ENCODE results near the gene HDHD3.

DNA sequence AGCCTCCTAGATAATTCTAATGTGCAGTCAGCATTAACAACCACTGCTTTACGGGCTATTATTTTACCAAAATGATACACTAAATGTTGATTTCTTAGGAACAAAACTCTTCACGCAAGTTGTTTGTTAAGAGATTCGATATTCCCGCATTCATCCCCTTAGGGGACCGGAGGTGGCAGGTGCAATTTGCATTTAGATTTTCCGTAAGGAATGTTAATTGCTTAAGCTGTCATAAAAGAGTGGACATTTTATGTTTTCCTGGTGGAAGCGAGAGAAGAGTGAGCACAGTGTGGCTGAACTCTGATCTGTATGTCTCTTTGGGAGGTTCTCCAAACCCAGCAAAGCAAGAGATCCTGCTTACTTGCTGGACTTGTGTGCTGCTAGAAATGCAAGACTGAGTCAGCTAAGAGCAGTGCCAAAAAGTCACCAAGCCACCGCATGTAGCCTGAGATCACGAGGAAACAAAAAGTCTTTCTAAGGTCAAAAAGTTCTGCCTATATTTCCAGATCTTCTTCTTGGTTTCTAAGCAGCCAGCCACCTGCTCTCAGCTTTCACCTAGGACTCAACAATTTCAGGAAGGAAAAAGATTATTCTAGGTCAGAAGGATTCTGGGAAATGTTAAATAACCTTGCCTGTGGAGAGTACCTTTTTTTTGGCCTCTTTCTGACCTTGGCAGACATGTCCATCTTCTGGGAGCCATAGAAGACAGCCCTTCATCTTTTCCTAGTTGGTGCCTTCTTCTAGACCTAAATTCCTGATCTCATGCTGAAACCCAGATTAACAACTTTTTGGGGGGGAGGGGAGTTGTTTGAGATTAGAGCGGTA lies 77.8 kb downstream of the UGCG start:
- PRO-cap, result no peak
CAGE:
- cytosol, long polyA plus RNA, result no peak
- long polyA plus RNA, result no peak
- nucleus, long polyA plus RNA, result no peak

DNA sequence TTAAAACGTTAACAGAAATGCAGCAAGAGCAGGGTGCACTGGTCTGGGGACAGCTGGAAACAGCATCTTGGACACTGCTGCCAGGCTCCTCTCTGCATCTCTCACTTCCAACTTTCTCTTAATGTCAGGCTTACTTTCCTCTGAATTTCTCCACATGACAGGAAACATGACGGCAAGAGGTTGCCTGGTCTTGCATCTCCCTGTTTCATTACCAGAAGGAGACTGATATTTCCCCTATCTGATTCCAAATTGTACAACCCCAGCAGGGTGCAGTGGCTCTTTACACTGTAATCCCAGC lies 101.5 kb downstream of the UGCG start:
- PRO-cap, result no peak
CAGE:
- cytosol, long polyA plus RNA, result no peak
- long polyA plus RNA, result no peak
- nucleus, long polyA plus RNA, result no peak

GRCh38 chr9:112025992-112026325 lies 129.3 kb downstream of the UGCG start:
- PRO-cap, result no peak
CAGE:
- cytosol, long polyA plus RNA, result no peak
- long polyA plus RNA, result no peak
- nucleus, long polyA plus RNA, result no peak

GRCh38 chr9:112174422-112174954 lies 609 bp downstream of the SUSD1 start:
- PRO-cap, result no peak
CAGE:
- cytosol, long polyA plus RNA, result no peak
- long polyA plus RNA, result no peak
- nucleus, long polyA plus RNA, result no peak

DNA sequence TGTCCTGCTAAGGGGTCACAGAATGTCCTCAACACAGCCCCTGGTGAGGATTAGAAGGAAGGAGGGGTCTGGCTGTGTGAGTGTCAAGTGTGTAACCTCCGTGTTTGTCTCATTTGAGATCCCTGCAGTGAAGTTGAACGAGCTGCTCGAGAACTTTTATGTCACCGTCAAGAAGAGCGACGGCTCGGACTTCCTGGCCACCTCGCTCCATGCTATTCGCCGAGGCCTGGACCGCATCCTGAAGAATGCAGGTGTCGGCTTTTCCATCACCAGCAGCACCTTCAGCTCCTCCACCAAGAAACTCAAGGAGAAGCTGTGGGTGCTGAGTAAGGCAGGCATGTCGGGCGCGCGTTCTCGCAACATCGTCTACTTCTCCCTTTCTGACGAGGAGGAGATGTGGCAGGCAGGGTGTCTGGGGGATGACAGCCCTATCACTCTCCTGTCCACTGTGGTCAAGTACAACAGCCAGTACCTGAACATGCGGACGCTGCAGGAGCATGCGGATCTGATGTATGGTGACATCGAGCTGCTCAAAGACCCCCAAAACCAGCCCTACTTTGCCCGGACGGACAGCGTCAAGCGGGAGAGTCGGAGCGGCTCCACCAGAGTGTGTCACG lies 58.7 kb downstream of the INIP start:
- PRO-cap, result no peak
CAGE:
- cytosol, long polyA plus RNA, result no peak
- long polyA plus RNA, result no peak
- nucleus, long polyA plus RNA, result no peak

DNA sequence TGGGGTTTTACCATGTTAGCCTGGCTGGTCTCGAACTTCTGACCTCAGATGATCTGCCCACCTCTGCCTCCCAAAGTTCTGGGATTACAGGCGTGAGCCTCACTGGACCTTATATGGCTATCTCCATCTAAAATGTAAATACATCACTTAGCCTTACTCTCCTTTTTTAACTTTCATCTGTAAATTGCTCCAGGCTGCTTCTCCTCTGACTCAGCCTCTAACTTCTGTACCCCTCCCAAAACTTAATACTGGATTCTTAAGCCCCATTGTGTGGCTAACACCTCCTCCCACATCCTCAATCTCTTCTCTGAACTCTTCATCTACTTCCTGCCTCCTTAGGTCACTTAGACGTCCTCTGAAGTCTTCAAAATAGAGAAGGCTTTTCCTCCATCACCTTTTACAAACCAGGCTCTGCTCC lies 4.0 kb downstream of the SNX30 start:
- PRO-cap, result no peak
CAGE:
- cytosol, long polyA plus RNA, result no peak
- long polyA plus RNA, result no peak
- nucleus, long polyA plus RNA, result no peak

GRCh38 chr9:113166410-113166940 lies 15.7 kb downstream of the SLC31A2 start:
- PRO-cap, result no peak
CAGE:
- cytosol, long polyA plus RNA, result no peak
- long polyA plus RNA, result no peak
- nucleus, long polyA plus RNA, result no peak

DNA sequence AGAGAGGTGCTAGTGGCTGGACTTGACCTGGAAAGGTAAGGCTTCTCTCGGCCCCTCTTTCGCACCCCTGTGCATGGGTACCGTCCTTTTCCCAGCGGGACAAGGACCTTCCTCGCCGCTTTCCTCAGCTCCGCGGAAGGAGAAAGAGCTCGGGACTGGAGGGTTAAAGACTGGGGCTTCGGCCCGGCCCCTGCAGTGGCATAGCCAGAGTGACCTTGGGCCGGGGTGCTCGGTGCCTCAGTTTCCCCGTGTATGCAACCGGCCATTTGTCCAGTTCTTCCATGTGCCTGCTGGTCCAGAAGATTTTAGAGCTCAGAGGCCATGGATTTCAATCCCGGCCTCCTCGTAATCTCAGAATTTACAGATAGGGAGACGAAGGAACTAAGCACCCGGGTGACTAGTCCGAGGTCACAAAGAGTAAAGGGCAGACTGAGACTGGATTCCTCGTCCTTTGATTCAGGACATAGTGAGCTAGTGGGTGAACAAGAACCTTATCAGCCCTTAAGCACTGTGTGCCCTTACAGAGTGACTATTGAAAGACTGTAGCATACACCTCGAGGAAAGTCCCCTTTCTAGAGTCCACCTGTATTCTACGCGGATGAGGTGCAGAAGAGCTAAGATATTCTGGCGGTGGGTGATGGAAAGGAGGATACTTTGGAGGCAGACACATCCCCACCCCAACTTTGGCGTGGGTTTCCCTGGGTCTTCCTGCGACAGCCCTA lies 461 bp downstream of the SLC31A1 start:
- PRO-cap, result unidirectional peak, plus-strand start at position 193 of the sequence
CAGE:
- cytosol, long polyA plus RNA, result no peak
- long polyA plus RNA, result no peak
- nucleus, long polyA plus RNA, result no peak

DNA sequence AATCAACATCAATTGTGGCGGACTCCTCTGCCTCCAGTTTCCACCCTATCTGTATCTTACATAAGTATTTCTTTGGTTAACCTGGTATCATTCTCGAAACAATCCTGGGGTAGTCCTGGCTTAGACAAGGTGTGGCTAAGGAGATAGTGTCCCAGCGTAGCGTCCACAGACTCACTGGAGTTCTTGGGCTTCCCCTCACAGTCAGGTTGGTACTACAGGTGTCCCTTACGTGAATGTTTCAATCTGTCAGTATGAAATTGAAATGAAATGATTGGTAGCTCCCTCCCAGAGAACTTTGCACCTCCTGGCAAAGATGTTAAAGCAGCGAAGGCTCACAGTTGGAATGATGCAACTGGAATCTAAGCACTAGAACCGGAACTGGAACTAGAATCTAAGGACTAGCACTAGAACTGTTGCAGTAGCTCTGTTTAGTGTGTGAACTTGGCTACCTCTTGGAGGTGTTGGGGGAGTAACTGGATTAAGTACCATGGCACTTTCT lies 1.1 kb downstream of the SLC31A1 start:
- PRO-cap, result no peak
CAGE:
- cytosol, long polyA plus RNA, result no peak
- long polyA plus RNA, result no peak
- nucleus, long polyA plus RNA, result no peak

DNA sequence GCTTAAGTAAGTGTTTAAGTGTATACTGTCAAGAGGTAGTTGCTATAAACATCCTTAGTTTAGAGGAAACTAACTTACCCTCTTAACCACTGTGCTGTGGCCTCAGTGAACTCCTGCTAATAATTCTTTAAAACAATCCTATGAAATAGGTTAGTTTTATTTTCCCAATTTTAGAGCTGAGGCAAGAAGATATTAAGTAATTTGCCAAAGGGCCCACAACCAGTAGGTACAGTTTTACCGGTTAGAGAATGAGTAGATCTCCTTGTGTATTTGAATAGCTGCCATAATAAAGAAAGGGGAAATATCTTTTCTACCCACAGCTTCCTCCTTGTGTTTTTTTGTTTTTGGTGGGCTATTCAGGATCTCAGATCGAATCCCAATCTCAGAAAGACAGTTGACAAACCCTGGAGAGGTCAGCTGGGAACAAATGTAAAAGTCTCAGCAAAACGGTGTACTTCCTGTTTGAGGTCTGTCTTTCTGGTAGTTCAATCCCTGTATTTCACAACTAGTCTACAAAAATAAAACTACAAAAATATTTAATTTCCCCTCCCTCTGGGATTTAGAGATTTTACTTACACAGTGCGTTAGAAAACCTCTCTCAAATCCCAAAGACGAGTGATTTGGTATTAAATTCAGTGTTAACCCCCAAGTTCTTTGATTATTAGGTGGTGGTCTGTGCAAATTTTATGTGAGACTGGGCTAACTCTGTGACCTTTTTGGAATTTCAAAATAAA lies 11.8 kb downstream of the SLC31A1 start:
- PRO-cap, result no peak
CAGE:
- cytosol, long polyA plus RNA, result no peak
- long polyA plus RNA, result no peak
- nucleus, long polyA plus RNA, result no peak

GRCh38 chr9:113376535-113377704 lies at the start of gene HDHD3:
Gene HDHD3 (minus strand): TSS chr9:113376986.
- PRO-cap, result bidirectional peak, plus-strand start at chr9:113377095, minus-strand start at chr9:113376934
CAGE:
- cytosol, long polyA plus RNA, result no peak
- long polyA plus RNA, result no peak
- nucleus, long polyA plus RNA, result no peak

DNA sequence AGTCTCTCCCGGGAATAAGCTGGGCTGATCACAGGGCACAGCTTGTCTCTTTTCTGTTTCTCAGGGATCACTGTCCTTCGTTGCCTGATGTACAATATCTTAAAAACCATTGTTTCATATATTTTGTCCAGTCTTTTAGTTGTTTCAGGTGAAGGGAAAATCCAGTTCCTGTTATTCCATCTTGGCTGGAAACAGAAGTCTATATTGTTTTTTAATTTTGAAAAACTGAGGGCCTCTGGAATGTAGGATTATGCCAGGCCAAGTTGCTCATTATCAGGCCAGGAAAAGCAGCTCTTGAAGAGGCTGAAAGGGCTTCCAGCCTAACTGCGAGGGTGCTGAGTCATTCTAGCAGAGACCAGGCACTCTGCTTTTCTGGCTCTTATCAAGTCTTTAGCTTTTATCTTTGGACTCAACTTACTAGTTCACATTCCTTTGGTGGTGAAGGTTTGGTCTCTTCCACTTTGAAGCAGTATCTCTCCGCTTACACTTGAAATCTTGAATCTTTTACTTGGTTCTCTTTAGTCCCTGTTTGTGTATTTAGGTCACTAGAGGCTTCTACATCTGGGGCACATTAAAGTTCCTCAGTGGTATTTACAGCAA lies 8.3 kb upstream of the RGS3 start:
- PRO-cap, result no peak
CAGE:
- cytosol, long polyA plus RNA, result no peak
- long polyA plus RNA, result no peak
- nucleus, long polyA plus RNA, result no peak

- PRO-cap, result no peak
CAGE:
- cytosol, long polyA plus RNA, result no peak
- long polyA plus RNA, result no peak
- nucleus, long polyA plus RNA, result no peak
Measured at GRCh38 chr9:113502963-113503670, 39.6 kb downstream of the RGS3 start.

GRCh38 chr9:113580325-113581457 lies 117.2 kb downstream of the RGS3 start:
- PRO-cap, result bidirectional peak, plus-strand start at chr9:113580813, minus-strand start at chr9:113580674
CAGE:
- cytosol, long polyA plus RNA, result no peak
- long polyA plus RNA, result no peak
- nucleus, long polyA plus RNA, result no peak

DNA sequence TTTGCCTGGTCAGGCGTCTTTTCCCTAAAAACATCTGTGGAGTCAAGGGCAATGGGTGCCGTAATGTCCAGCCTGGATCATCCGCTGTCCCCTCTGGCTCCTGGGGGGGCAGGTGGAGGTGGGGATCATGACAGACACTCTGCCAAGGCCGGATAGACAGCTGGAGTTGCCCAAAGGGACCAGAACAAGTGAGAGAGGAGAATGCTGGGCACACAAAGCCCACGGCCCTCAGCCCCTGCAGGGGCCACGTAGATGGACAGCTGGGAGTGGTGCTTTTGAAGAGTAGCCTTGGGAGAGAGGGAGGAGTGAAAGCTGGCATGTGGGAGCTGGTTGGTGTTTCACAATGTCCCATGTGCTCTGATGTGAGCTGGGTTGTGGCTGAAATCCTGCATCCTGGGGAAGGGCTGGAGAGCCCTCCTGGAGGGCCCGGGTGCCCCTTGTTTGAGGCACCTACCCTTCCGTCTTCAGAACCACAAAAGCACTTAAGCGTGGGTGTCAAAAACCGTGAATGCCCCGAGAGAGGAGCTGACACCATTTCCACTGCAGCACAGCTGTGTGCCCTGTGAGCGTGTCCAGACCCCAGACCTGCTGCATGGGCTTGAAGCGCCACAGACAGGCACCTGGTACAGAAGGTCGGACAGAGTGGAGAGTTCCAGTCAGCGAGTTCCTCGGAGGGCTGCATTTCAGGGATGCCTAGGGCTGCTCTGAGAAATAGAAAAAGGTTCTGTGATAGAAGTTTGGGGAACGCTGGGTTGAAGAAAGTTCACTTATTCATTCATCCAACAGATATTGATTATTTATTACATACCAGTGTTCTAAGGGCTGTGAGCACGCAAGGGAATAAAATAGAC lies 199.0 kb upstream of the ZNF618 start:
- PRO-cap, result no peak
CAGE:
- cytosol, long polyA plus RNA, result no peak
- long polyA plus RNA, result no peak
- nucleus, long polyA plus RNA, result no peak

DNA sequence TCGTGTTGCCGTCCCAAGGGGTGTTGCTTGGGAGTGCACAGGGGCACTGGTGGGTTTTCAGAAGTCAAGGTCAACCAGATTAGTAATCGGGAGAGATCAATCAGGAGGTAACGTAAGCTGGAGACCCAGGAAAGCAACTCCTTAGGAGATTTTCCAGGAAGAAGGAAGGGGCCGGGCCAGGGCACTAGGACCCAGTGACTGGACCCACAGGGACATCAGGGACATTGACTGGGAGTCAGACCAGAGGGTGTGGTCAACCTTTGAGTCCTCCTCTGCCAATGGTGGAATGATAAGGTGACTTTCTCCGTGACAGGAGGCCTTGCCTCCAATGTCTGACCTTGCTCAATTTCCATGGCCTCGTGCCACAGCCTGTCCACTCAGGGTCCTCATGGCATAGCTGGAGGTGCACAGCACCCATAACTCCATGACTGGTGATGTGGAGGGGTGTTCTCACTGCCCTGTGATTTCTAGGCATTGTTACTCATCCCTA lies 3.9 kb upstream of the AMBP start:
- PRO-cap, result no peak
CAGE:
- cytosol, long polyA plus RNA, result no peak
- long polyA plus RNA, result no peak
- nucleus, long polyA plus RNA, result no peak

GRCh38 chr9:114092540-114092858 lies 6.6 kb downstream of the KIF12 start:
- PRO-cap, result no peak
CAGE:
- cytosol, long polyA plus RNA, result no peak
- long polyA plus RNA, result no peak
- nucleus, long polyA plus RNA, result no peak

DNA sequence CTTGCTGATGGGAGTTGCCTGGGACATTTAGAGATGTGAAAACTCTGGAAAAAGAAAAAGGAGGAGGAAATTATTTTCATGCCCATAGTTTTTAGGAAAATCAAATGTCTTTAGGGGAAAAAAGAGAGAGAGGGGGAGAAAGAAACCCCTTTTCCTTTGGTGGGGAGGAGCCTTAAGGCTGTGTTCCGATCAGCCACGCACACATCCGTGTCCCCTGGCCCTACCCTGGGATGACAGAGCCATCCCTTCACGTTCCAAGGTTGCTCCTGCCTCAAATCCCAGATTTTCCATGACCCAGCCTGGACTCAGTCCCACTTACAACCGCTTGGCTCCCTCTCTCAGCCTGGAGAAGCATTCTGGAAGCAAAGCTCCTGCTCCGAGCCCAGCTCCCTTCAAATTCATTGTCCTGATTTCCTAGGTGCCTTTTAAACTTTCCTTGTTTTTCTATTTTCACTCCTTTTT lies 78.4 kb downstream of the COL27A1 start:
- PRO-cap, result no peak
CAGE:
- cytosol, long polyA plus RNA, result no peak
- long polyA plus RNA, result no peak
- nucleus, long polyA plus RNA, result no peak

- PRO-cap, result no peak
CAGE:
- cytosol, long polyA plus RNA, result no peak
- long polyA plus RNA, result no peak
- nucleus, long polyA plus RNA, result no peak
Measured at GRCh38 chr9:114325453-114326353, 2.8 kb downstream of the ORM1 start.

GRCh38 chr9:114331648-114332202 lies 2.1 kb downstream of the ORM2 start:
- PRO-cap, result no peak
CAGE:
- cytosol, long polyA plus RNA, result no peak
- long polyA plus RNA, result no peak
- nucleus, long polyA plus RNA, result no peak